Neural cell (in vitro differentiated cells): ENCODE measurements around the gene CMTM4.

GRCh38 chr16:61801688-61802126 lies 234.5 kb downstream of the CDH8 start:
- RAMPAGE, long total RNA = no peak

DNA sequence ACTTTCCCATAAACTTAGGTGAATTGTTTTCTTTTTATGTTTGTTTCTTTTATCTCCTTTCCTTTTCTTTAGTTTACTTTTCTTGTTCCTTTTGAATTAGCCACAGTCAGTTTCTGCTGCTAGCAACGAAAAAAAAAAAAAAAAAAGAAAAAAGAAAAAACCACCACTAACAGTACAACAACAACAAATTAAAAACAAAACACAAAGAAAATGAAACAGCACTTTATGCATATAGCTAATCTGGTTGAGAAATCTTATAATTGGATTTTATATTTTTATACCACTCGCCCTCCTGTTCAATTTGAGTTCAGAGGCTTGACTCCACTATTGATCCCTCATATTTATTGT lies 1147.9 kb downstream of the CDH11 start:
- RAMPAGE, long total RNA = no peak

GRCh38 chr16:65176507-65177188 lies 54.8 kb upstream of the CDH11 start:
- RAMPAGE, long total RNA = no peak

- RAMPAGE, long total RNA = no peak
These were observed 112.9 kb upstream of the CDH11 start for GRCh38 chr16:65234678-65235181.

- RAMPAGE, long total RNA = no peak
These were observed 536.4 kb upstream of the CDH11 start for GRCh38 chr16:65658309-65658676.

- RAMPAGE, long total RNA = no peak
These were observed 223.7 kb upstream of the CDH5 start for GRCh38 chr16:66142870-66143207.

DNA sequence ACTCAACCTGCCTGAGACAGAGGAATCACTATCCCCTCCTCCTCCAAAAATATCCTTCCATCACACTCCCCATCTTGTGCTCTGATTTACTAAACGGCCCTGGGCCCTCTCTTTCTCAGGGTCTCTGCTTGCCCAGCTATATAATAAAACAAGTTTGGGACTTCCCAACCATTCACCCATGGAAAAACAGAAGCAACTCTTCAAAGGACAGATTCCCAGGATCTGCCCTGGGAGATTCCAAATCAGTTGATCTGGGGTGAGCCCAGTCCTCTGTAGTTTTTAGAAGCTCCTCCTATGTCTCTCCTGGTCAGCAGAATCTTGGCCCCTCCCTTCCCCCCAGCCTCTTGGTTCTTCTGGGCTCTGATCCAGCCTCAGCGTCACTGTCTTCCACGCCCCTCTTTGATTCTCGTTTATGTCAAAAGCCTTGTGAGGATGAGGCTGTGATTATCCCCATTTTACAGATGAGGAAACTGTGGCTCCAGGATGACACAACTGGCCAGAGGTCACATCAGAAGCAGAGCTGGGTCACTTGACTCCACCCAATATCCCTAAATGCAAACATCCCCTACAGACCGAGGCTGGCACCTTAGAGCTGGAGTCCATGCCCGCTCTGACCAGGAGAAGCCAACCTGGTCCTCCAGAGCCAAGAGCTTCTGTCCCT lies 908 bp upstream of the CDH5 start:
- RAMPAGE, long total RNA = no peak

- RAMPAGE, long total RNA = no peak
These were observed 12.7 kb downstream of the CDH5 start for GRCh38 chr16:66379077-66379616.

- RAMPAGE, long total RNA = no peak
These were observed 18.6 kb upstream of the BEAN1 start for GRCh38 chr16:66408117-66409244.

DNA sequence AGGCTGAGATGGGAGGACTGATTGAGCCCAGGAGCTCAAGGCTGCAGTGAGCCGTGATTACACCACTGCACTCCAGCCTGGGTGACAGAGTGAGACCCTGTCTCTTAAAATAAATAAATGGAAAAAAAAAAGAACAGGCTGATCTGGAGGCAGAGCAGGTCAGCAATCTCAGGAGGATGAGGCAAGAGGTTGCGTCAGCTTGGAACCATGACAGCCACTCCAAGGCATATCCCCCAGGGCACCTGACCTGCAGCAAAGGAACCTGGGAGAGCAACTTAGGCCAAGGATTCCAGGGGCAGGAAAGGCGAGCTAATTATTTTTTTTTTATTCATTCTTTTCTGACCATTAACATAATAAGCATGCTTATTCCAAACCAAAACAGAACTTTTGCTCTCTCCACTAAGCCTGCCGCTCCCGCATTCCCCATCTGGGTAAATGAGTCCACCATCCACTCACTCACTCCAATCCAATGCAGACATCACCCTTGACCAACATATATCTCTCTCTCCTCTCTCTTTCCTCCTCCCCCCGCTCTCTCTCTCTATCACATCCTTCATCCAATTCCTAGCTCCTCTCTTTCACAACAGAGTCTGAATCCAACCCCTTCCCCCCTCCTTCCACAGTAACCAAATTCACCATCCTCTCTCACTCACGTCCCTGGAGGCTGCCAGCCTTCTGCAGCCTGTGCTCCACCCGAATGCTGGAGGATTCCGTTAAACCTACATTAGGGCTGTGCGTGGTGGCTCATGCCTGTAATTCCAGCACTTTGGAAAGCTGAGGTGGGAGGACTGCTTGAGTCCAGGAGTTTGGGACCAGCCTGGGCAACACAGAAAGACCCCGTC lies 47.5 kb downstream of the TK2 start:
- RAMPAGE, long total RNA = no peak

GRCh38 chr16:66509620-66510664 lies 40.0 kb downstream of the TK2 start:
- RAMPAGE, long total RNA = no peak

DNA sequence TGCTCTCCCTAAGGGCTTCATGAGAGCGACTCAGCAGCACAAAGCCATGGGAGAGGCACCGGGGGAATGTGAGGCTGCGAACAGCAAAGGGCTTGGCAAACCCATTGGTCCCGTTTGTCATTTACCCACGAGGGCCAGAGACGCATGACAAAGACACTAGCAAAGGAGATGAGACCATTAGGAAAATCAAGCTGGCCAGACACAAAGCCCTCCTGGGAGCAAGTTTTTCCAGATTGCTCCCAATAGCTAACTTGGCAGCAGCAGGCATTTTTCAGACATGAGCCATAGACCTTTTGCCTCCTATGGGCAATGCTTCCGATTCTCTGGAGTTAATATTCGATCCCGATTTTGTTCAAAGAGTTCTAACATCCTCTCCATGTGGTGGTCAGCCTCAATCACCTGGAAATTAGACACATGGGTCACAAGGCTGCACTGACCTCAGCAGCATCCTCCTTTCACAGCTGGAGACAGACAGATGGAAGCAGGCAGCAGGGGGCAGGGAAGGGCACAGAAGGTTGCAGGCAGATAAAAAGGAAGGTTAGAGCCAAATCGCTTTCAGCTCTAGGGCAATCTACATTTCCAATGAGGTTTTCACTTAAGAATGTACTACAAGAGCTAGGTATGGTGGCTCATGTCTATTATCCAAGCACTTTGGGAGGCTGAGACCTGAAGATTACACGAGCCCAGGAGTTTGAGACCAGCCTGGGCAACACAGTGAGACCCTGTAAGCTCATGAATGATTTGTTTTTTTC lies 38.1 kb downstream of the TK2 start:
- RAMPAGE, long total RNA = no peak

DNA sequence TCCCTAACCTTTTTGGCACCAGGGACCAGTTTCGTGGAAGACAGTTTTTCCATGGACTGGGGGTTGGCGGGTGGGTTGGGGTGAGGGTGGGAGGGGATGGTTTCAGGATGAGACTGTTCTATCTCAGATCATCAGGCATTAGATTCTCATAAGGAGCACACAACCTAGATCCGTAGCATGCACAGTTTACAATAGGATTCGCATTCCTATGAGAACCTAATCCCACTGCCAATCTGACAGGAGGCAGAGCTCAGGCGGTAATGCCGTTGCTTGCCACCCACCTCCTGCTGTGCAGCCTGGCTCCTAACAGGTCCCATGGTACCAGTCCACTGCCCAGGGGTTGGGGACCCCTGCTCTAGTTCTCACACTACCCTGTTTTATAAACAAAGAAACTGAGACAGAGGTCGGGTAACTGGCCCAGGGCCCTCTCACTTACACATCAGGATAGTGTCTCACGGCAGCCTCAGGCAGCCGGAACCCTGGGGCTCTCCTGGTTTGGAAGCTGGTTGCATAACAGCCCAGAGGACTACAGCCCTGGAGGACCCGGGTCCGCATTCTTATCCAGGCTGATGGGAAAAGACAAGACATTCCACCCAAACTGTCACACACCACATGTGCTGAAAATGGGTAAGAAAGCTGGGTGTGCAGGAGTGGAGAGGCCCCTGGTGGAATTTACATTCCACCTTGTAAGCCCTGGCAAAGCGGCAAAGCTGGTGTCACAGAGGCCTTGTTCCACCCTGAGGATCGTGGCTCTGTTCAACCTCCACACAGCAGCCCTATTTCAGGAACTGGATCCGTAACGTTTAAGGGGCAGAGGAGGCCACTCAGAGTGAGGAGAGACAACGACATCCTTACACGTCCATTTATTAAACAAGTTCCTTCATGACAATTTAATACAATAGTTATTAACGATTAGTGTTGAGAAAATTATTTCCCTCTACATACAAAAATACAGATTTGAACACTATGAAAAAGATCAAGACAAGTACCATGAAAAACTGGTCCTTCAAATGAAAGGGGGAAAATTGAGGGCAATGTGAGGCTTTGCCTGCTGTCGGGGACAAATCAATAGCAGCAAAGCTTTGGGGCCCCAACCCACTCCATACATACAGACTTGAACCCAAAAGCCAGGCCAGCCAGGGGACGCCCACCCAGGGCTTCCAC lies 9.8 kb downstream of the CMTM3 start:
- RAMPAGE, long total RNA = no peak

- RAMPAGE, long total RNA = no peak
These were observed 35.8 kb downstream of the CMTM4 start for GRCh38 chr16:66660753-66661179.

- RAMPAGE, long total RNA = no peak
These were observed at the start of gene CMTM4 for GRCh38 chr16:66696186-66697129. Gene CMTM4 (minus strand): TSS chr16:66696743.

DNA sequence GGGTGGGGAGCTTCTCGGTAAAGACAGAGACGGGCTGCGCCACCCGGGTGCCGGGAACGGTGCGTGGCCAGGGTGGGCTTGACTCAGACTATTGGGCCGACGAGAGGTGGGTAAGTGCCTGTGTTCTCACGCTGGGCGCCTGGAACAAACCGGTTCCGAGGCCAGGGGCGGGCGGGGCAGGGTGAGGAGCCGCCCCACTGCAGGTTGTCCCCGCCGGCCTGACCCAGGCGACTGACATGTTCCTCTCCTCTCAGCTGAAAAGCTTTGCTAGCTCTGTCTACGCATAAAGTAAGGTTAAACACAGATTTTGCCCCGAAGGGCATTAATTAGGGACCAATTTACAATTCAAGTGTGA lies 564 bp upstream of the CMTM4 start:
- RAMPAGE, long total RNA = no peak

DNA sequence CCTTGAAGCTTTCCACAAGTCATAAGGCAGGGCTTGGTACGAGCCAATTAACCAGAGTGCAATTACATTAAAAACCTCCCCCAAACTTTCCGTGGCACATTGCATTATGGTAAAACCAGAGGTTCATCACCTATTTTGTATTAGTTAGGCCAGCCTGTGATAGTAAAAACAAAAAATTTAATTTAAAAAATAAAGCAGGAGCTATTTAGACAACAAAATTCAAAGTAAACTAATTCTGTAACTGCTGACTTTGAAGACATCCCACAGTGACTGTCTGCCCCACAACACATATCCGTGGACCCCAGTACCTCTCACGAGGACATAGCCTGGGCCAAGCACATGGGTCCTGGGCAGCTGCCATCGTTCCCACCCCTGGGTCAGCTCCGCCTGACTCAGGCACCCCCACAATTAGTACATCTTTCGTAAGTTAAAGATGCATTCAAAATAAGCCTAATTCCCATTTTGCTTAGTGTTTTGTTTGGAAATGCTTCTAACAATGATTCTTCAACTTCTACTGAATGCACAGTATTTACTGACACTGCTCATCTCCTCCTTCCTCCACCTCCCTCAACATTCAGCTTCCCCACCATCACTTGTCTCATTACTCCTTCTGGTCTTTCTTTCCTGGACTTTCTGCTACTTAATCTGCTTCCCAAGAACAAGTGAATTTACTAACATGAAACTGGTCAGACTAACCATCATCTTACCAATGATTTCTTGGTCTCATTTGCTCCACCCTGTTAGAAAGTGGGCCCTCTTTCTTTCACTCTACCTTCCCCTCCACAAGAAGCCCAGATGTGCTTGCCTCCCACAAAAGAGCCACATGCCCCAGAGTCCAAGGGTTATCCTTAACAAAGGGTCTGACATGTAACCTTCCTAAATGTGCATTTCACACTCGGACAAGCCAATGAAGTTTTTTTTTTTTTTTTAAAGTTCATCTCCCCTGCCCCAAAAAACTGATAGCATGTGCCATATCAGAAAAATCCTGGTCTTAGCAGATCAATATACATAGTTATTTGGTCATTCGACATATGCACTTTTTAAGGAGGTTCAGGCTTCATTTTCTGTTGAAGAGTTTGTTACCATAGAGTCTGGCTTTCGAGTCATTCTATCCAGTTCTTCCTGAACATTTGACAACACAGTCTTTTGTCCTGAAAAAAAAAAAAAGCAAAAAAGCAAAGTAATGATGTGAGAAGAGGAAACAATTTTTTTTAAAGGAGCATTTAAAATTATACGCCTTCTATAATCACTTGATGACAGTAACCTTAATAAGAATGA lies 26.6 kb upstream of the CMTM4 start:
- RAMPAGE, long total RNA = no peak

DNA sequence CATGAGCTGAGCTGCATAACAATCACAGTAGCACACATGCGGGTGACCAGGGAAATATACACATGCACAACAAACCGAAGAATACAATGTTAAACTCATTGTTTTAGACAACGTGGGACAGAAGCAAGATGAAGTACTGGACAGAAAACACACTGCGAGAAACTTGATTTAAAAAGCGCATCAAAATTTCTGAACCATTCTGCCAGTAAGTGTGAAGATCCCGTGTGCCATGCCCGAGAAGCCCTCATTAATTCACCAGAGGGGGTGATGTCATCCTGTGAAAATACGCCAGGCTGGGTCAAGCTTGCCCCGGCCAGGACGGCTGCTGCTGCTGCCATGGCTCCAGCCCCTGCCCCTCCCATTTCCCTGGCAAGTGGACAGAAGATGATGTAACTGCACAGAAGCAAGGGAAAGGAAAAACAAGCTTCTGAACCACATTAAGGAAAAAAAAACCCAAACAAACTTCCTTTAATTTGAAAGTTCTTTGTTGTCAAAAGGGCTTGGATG lies 10.0 kb downstream of the DYNC1LI2 start:
- RAMPAGE, long total RNA = no peak

- RAMPAGE, long total RNA = no peak
These were observed 1.5 kb downstream of the NAE1 start for GRCh38 chr16:66829052-66829830.

DNA sequence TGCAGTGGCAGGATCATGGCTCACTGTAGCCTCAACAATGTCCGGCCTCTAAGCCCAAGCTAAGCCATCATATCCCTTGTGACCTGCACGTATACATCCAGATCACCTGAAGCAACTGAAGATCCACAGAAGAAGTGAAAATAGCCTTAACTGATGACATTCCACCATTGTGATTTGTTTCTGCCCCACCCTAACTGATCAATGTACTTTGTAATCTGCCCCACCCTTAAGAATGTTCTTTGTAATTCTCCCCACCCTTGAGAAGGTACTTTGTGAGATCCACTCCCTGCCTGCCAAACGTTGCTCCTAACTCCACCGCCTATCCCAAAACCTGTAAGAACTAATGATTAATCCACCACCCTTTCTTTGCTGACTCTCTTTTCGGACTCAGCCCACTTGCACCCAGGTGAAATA lies 16.3 kb downstream of the PDP2 start:
- RAMPAGE, long total RNA = no peak